ENCODE measurements around a stretch of chr7.

DNA sequence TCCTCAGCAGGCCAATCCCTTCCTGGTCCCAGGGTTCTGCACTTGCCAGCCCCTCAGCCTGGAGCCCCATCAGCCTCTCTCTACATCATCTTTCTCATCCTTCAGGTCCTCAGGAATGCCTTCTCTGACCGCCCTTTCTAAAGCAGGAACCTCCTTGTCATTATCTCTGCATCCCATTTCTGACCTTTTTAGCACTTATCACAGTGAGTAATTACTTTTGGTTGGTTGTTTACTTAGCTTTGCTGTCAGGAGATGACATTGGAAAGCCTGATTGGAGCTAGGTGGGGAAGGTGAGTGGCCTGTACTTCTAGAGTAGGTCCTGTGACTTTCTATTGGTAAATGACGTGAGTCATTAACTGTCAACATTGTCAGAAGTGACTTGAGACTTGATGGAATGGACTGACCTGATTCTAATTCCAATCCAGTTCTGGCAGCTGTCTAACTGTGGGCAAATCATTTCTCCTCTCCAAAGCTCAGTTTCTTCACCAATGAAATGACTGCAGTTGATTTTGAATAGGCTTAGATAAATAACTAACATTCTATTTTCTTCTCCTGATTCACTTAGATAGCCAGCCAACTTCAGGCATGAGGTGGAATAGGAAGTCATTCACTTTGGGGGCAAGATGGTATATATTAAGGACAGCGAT, 9.4 kb upstream of the SLC25A13 start:
- RRBS: no CpG with 5 or more reads among the region's 3 CpGs

GRCh38 chr7:96349497-96349987, 27.6 kb upstream of the SLC25A13 start:
- RRBS: no CpG with 5 or more reads among the region's 3 CpGs

- RRBS: 96% methylated on average over 2 of the region's 26 CpGs
Measured at GRCh38 chr7:96358087-96358953, 36.4 kb upstream of the SLC25A13 start.

- RRBS: no CpG with 5 or more reads among the region's 1 CpG
Measured at GRCh38 chr7:96377326-96377650, 55.4 kb upstream of the SLC25A13 start.

GRCh38 chr7:97027521-97027893, 2.9 kb upstream of the DLX5 start:
- RRBS: 8% methylated on average over 1 of the region's 16 CpGs

DNA sequence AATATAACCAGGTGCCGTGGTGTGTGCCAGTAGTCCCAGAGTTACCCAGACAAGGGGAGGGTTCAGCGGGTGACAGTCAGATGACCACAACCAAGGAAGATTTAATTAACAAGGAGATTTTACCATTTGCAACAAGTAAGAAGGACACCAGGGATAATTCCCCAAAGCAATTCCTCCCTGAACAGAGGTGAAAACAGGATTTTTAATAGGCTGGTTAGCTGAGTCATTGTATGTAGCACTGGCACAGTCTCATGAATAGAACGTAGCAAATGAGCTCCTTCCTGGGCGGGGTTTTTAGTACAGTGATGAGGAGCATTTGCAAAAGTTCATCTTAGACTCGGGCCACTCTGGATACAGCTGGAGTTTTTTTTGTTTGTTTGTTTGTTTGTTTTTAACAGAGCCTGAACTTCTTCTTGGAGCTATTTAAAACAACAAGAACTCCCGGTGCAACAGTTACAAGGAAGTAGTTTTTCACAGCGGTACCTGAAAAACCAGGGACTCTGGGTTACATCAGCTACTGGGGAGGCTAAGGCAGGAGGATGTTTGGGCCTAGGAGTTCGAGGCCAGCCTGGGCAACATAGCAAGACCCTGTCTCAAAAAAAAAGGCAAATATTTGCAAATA, 39.0 kb downstream of the TAC1 start:
- RRBS: no CpG with 5 or more reads among the region's 8 CpGs

- RRBS: no CpG with 5 or more reads among the region's 2 CpGs
Measured at GRCh38 chr7:97772415-97772814, 40.5 kb downstream of the TAC1 start.

DNA sequence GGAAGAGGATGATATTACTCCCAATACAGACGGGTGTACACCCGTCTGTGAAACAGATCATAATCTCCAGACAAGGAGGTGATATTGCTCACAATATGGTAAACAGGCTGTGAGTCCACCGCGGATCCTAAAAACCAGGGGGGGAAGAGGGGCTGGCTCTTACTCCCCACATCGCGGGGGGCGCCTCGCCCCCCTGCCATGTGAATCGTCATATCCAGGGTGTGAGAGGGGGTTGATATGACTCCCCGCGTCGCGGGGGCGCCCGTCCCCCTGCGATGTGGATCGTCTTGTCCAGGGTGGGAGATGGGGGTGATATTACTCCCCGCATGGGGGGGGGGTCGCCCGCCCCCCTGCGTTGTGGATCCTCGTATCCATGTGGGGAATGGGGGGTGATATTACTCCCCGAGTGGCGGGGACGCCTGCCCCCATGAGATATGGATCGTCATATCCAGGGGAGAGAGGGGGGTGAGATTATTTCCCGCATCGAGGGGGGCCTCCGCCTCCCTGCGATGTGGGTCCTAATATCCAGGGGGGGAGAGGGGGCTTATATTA, 30.9 kb downstream of the OCM2 start:
- RRBS: no CpG with 5 or more reads among the region's 30 CpGs

- RRBS: no CpG with 5 or more reads among the region's 5 CpGs
Measured at GRCh38 chr7:98137622-98138131, 31.0 kb downstream of the LMTK2 start.

DNA sequence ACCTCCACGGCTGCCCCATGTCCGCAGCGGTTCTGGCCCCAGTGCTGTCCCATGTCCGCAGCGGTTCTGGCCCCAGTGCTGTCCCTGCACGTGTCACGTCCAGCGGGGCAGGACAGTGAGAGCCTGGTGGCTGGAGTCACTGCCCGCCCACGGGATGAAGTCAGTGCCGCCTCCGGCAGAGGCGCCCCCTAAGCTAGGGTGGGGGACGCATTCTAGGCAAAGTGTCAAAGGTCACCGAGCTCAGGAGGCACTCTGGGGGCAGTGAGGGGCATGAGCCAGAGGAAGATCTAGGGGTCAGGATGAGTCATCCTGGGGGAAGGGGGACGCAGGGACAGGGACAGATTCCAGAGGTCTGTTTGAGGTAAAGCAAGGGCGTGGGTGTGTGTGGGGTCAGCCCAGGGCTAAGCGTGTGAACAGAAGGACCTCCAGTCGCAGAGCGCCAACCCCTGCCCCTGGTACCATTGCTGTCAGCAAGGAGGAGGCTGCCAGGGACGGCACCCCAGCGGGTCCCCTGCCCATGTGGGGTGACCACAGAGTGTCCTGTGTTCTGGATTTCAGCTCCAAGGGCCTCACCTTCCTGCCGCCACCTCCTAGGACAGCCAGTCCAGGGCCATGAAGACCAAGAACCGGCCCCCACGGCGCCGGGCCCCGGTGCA, 587 bp downstream of the BHLHA15 start:
- RRBS: no CpG with 5 or more reads among the region's 28 CpGs

GRCh38 chr7:98280553-98281099, 860 bp upstream of the BRI3 start:
- RRBS: no CpG with 5 or more reads among the region's 22 CpGs

- RRBS: no CpG with 5 or more reads among the region's 29 CpGs
Measured at GRCh38 chr7:98307441-98308314, 26.2 kb downstream of the BRI3 start.

- RRBS: no CpG with 5 or more reads among the region's 9 CpGs
Measured at GRCh38 chr7:98369475-98369927, 31.4 kb downstream of the BAIAP2L1 start.

DNA sequence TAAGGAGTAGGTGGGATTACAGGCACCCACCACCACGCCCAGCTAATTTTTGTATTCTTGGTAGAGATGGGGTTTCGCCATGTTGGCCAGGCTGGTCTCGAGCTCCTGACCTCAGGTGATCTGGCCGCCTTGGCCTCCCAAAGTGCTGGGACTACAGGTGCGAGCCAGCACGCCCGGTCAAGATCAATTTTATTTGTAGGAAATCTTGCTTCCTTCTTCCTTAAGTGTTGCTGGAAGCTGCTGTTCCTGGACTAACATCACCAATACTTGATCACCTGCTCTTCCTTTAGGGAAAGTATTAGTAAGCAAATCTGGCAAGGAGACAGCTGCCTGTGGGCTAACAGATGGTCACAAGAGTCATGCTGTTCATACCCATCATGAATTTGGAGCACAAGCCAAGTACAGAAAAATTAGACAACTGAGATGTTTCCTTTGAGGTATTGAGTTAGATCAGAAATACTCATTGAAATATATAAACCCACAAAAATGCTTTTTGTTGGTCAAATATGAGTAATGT, 28.0 kb downstream of the BAIAP2L1 start:
- RRBS: no CpG with 5 or more reads among the region's 7 CpGs

DNA sequence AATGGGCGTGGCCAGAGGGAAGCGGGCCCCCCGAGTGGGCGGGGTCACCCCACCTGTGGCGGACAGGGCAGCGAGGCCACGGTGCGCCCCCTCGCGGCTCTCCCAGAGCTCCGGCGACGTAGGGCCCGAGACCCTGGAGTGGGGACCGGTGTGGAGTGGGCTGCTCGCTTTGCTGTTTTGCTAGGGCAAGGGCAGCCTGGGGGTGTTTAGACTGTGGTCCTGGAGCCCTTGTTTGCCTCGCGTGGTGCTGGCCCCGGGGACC, 286 bp upstream of the BAIAP2L1 start:
- RRBS: no CpG with 5 or more reads among the region's 19 CpGs

DNA sequence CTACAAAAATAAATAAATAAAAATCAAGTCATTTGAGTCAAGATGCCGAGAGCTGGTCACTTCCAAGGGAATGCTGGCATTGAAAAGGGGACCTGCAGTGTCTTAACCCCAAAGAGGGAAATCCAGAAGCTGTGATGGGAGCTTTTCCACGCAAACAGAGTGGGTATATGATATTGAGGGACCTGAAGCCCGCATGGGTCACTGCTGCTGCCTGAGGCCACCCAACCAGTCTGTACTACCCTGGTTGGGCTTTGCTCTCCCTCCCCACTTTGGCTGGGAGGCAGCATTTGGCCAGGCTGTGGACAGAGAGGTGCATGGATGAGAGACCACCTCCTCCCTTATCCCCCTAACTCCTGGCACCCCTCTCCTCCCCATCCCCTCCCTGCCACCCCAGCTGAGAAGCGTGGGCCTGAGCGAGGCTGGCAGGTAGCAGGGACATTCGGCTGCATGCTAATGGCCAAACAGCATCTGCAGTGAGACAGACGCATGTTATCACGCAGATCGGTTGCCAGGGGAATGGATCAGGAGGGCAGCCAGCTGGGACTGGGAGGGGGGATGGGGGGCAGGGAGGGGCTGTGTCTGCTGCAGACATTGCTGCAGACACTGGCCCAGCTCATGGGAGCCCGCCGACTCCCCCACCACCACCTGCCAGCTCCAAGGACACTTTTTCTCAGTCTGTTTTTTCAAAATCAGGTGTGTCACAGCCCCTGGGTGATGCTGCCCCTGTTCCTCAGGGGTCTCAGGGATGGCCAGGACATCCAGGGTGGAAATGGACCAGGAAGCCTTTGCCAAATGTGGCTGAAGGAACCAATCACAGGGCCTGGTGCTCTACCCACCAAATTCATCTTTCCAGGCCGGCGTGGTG, 2.5 kb downstream of the TMEM130 start:
- RRBS: no CpG with 5 or more reads among the region's 13 CpGs

DNA sequence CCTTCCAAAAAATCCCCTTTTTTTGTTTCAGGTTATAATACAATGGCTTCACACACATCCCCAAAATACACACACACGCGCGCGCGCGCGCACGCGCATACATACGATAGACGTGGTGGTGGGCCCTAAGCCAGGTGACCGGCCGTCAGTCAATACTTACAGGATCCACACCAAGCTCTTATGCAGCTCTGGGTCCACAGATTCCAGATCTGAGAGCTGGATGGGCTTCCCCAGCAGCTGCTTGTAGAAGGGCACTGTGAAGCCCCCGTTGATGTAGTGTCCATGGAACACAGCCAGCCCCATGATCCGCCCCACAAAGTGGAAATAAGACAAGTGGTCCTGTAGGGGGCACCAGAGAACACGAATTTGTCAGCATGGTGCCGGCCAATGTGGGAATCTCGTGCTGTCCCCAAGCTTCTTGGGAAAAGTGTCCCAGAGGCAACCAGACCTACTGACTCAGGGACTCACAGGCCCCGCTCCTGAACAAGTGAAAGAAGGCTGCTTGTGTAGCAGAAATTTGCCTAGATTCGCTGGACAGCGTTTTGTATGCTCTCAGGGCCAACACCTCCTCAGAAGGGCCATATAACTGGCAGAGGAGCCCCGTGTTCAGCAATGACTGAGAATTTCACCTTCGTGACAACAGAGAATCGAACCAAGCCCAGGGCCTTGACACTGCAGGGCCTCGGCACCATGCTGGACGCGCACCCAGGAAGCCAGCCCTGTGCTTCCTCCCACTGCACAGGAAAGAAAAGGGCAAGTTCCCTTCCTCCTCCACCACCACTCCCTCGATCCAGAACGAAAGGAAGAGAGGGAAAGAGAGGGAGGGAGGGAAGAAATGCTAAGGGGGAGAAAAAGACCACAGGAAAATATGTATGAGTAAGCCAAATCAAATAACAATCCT, 103.4 kb downstream of the SMURF1 start:
- RRBS: no CpG with 5 or more reads among the region's 29 CpGs

DNA sequence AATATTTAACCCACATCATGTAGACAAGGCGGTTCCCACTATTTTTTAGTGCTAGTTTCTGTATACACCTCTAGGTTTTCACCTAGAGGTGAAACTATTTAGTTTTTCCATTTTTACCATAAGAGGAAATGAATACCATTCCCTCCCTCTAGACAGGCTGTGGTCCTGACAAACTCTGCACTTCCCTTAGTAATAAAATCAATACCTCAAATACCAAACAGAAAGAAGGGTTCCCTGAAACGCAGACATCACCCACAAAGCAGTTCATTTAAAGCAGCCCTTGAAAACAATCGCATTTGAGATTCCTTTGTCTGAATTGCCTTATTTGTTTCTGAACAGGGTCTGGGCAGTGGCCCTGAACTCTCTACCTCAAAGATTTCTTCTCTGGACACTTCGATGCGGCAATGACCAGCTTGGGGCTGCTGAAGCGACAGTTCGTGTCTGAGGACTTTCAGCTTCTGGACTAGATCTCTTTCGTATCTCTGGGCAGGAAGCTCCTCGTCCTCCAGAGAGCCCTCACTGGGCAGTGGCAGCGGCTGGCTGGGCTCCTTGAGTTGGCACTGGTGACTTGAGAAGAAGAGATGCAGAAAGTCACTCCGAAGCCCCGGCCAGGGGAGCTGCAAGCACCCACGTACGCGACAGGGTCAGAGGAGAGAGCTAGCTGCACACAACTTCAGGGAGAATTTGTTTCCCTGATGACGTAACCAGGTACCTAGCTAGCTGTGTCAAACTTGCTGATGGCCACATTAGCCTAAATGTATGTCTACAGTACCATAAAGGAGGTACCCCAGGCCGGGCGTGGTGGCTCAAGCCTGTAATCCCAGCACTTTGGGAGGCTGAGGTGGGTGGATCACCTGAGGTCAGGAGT, 96.4 kb downstream of the SMURF1 start:
- RRBS: no CpG with 5 or more reads among the region's 18 CpGs

DNA sequence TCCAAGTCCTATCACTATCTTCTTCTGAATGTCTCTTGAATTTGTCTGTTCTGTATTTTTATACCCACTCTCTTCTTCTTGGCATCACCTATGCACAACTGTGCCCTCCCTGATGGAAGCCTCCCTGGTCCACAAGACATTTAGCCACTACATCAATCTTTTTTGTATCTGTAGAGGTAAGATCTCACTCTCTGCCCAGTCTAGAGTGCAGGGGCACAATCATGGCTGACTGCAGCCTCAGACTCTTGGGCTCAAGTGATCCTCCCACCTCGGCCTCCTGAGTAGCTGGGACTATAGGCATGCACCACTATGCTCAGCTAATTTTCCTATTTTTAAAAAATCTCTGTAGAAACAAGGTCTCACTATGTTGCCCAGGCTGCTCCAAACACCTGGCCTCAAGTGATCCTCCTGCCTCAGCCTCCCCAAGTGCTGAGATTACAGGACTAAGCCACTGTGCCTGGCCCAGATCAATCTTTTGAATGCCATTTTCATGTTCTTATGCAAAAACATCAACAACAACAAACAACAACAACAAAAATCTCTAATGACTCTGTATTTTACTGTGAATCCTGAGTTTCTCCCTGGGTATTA, 75.7 kb downstream of the SMURF1 start:
- RRBS: no CpG with 5 or more reads among the region's 1 CpG

- RRBS: no CpG with 5 or more reads among the region's 3 CpGs
Measured at GRCh38 chr7:99105723-99106276, 38.1 kb downstream of the SMURF1 start.

Data from amniotic epithelial cell (primary cell).